Myometrial cell (primary cell): Measurements from ENCODE around the gene QDPR.

GRCh38 chr4:13596003-13596685 is 31.4 kb downstream of the BOD1L1 start:
- RAMPAGE, long total RNA = no peak

GRCh38 chr4:13610681-13611313 is 16.7 kb downstream of the BOD1L1 start:
- RAMPAGE, long total RNA = no peak

- RAMPAGE, long total RNA = no peak
Observed at GRCh38 chr4:13626549-13627009, 946 bp downstream of the BOD1L1 start.

- RAMPAGE, long total RNA = no peak
Observed at GRCh38 chr4:13654005-13654516, 26.5 kb upstream of the BOD1L1 start.

GRCh38 chr4:13703953-13704335 is 76.4 kb upstream of the BOD1L1 start:
- RAMPAGE, long total RNA = no peak

GRCh38 chr4:13920768-13921409 is 293.4 kb upstream of the BOD1L1 start:
- RAMPAGE, long total RNA = no peak

- RAMPAGE, long total RNA = no peak
Observed at GRCh38 chr4:14359284-14359485, 643.1 kb upstream of the CPEB2 start.

GRCh38 chr4:15001021-15001900 is 1.0 kb upstream of the CPEB2 start:
- RAMPAGE, long total RNA = no peak

DNA sequence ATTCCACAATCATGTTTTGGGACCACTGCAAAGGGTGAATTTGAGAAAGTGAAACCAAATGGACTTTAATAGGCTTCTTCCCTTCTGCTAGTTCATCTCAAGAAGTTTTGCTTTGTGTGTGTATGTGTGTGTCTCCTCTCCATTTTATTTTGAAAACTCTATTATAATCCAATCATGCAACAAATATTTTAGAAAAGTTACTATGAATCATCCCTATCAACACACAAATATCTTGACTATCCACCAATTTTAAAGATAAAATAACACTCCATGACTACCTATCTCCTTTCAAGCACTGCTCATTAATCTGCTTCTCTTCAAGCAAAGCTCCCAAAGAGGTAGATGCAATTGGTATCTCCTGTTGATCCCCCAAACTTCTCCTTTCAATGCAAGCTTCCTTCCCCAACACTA is 203.2 kb downstream of the CPEB2 start:
- RAMPAGE, long total RNA = no peak

DNA sequence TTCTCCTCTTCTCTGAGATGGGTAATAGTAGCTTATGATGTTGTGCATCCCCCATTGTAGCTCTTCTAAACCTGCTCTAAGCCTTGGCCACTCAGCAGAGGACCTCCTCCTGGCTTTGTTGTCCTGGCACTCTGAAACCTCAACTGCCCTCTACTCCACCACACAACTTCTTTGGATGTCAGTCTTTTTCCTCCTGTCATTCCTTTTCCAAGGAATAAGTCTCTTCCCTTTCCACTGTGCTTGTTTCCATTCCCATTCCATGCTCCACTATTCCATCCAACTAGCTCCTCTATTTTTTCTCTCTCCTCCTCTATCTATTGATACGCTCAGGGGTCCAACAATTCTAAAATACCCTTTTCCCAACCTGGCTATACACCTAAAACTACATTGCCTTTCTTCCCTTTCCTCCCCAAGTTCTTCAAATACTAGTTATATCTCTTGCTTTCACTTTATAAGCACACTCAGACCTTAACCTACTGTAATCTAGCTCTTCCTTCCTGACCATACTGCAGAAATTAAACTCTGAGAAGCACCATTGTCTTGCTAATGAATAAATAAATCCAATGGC is 63.2 kb downstream of the FBXL5 start:
- RAMPAGE, long total RNA = no peak

DNA sequence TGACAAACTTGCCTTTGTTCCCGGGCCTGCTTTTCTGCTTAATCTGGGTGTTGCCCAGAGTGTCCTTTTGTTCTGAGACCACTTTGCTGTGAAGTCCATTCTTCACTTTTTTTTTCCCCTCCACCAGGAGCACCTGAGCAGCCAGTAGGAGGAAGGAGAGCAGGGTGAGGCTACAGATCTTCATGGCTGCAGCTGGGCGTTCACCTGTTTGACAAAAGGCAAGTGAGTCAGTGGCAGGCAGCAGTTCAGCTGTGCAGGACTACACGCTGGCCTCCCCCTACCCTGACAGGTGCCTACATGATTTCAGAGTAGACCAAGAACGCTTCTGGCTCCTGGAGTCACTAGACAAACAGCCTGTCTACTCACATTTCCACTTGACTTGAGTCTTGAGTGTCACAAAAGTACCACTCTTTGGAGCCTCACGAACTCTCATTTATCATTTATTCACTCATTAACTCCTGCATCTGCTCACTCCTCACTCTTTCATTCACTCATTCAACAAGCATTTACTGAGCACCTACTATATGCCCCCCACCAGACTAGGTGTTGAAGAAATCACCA is 2.0 kb downstream of the FGFBP1 start:
- RAMPAGE, long total RNA = no peak

- RAMPAGE, long total RNA = no peak
Observed at GRCh38 chr4:16158110-16158960, 67.9 kb downstream of the TAPT1 start.

DNA sequence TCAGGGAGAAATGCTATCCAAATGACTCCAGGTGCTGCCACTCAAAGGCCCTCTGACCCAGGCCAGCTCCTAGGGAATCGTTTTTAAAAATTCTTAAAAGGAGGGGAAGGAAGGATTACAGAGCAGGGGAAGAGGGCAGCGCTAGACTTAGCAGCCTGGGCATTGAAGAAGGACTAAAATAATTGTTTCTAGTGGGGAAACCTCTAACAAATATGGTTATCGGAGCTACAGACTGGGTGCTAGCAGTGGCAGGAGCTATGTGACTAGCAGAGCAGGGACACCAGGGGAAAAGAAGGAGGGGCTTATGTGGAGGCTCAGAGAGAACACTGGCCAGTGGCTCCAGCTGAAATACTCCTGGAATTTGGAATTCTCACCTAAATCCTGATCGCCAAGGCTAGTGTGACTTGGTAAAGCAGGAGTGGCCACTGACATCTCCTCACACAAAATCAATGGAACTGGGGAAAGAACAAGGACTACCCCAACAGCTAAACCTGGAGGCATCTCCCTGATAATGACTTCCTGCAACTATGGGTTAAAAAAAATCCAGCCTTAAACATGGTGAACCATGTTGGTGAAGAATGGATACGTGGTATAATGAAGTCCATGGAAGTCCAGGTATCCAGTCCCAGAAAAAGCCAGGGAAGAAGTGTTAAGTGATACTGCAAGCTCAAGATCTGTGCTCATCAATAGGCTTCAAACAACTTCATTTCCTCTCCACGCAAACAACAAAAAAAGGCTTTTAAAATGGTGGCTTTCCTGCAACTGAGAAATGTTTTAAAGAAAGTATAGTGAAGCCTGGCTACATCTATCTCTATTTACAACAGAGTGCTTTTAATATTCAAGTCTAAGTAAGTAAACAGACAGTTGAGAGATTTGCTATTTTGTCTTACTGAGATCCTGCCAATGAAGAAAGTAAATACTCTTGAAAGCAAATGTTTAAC is 1.9 kb downstream of the TAPT1 start:
- RAMPAGE, long total RNA = no peak

GRCh38 chr4:16225607-16226375 is 480 bp downstream of the TAPT1 start:
- RAMPAGE, long total RNA = no peak

DNA sequence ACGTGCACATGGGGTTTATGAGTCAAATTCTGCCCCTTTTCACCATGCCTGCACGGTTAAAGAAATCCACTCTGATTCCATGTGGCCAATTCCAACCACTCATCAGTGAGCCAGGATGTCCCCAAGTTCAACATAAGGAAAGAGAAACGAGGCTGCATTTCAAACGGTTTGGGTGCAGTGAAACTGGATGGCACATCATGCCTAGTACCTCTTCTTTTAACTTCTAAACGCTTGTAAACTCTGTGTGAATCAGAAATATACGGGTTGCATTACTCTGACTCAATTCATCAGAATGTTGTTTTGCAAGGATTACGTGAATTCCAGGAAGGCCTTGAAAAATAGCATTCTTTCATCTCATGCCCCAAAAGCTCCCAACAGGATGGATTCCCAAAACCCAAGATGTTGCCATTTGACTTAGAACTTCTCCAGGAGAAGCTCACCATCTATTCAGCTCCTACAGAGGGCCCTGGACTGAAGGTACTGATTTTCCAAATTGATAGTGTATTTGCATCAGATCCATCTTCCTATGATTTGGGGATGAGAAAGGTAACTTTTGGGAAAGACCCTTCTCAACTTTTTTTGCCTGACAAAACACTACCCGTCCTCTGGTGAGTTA is 270.4 kb downstream of the LDB2 start:
- RAMPAGE, long total RNA = no peak

GRCh38 chr4:17232549-17233247 is 279.2 kb downstream of the QDPR start:
- RAMPAGE, long total RNA = no peak

GRCh38 chr4:17437539-17437982 is 74.3 kb downstream of the QDPR start:
- RAMPAGE, long total RNA = no peak

- RAMPAGE, long total RNA = no peak
Observed at GRCh38 chr4:17511456-17512543, at the start of gene QDPR. QDPR (minus strand) TSS chr4:17512090.

GRCh38 chr4:17556486-17556994 is 20.5 kb upstream of the LAP3 start:
- RAMPAGE, long total RNA = no peak

DNA sequence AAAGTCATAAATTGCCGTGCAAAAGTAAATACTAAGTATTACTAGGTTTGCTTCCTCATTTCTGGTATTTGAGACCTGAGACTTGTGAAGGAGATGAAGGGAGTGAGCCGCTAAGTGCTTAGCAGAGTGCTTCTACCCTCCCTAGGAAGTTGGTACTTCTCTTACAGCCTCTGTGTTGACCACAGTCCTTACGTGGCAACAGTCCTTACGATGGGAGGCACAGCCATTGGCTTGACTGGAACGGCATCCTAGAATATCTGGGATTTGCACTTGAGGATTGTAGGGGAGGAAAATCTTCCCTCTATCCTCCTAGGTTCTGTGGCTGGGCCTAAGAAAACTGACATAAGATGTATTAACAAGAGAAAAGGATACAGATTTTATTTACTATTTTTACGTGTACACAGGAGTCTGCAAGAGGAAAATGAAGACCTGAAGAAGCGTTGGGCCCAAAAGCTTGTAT is 1.7 kb downstream of the LAP3 start:
- RAMPAGE, long total RNA = no peak